Temporal lobe (tissue), 2 donors: Measurements from ENCODE around the gene ABCC1.

- RAMPAGE, long total RNA = no peak
These were observed 275.5 kb downstream of the PARN start for GRCh38 chr16:14354491-14355126.

- RAMPAGE, long total RNA = no peak
These were observed 99.4 kb downstream of the PARN start for GRCh38 chr16:14530661-14531059.

- RAMPAGE, long total RNA = no peak
These were observed 90.9 kb downstream of the PARN start for GRCh38 chr16:14539267-14539466.

- RAMPAGE, long total RNA = no peak
These were observed 884 bp downstream of the PDXDC1 start for GRCh38 chr16:14975571-14976249.

- RAMPAGE, long total RNA = no peak
These were observed 14.0 kb downstream of the PDXDC1 start for GRCh38 chr16:14988853-14989234.

GRCh38 chr16:15501988-15502900 lies 67.9 kb downstream of the BMERB1 start:
- RAMPAGE, long total RNA = no peak

GRCh38 chr16:15507302-15507795 lies 73.0 kb downstream of the BMERB1 start:
- RAMPAGE, long total RNA = no peak

- RAMPAGE, long total RNA = no peak
These were observed 70.2 kb downstream of the MARF1 start for GRCh38 chr16:15572409-15573398.

DNA sequence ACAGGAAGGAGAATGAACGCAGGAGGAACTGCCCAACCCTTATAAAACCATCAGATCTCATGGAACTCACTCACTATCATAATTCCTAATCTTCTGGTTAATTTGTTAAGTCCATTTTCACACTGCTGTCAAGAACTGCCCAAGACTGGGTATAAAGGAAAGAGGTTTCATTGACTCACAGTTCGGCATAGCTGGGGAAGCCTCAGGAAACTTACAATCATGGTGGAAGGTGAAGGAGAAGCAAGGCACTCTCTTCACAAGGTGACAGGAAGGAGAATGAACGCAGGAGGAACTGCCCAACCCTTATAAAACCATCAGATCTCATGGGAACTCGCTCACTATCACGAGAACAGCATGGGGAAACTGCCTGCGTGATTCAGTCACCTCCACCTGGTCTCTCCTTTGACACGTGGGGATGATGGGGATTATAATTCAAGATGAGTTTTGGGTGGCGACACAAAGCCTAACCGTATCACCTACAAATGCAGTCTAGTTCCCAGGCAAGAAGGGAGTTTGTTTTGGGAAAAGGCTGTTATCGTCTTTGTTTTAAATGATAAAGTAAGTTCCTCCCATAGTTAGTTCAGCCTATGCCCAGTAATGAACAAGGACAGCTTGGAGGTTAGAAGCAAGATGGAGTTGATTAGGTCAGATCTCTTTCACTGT lies 68.9 kb downstream of the MARF1 start:
- RAMPAGE, long total RNA = no peak

- RAMPAGE, long total RNA = no peak
These were observed 41.6 kb downstream of the MARF1 start for GRCh38 chr16:15601263-15601900.

GRCh38 chr16:15621600-15621984 lies 21.4 kb downstream of the MARF1 start:
- RAMPAGE, long total RNA = no peak

DNA sequence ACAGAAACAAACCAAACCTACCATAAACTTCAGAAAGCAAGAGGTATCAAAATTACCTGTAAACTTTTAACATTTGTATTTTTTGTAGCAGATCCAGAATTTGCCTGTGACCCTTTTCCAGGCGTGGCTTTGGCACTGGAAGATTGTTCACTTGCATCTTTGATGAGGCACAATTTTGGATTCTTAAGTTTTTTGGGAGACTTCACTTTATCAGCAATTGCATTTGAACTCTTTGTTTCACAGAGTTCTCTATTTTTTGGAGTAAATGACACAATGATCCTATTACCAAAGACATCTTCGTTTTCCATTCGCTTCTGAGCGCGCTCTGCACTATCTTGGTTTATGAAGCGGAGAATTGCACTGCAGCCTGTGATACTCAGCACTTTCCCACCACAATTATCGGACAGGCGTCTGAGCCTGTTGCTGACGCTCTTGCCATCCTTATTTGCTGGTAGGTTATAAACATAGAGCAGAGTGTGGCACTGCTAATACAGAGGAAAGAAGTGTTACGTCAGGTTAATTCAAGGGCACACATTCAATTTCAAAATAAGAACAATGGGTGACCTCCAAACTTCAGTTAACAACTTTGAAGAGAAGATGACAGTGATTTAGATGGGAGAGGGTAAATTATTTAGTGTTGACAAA lies 17.5 kb downstream of the MARF1 start:
- RAMPAGE, long total RNA = no peak

DNA sequence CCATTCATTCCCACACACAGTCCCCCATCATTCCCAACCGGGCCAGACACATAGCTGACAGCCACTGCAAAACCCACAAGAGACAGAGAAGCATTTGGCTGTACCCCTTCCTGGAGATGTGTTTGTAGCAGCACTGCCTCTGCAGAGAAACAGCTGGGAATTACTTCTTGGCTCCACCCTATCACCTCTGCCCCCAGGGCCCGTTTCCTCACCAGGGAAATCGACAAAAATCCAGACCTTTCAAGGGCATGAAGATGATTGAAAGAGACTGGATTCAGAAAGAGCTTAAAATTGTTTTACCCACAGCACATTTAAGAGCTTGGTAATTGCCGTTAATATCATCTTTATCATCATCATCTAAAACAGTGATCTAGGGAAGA lies 46.3 kb downstream of the MYH11 start:
- RAMPAGE, long total RNA = no peak

GRCh38 chr16:15854843-15855283 lies 2.0 kb downstream of the MYH11 start:
- RAMPAGE, long total RNA = no peak

GRCh38 chr16:15899639-15899976 lies 11.2 kb upstream of the CEP20 start:
- RAMPAGE, long total RNA = no peak

DNA sequence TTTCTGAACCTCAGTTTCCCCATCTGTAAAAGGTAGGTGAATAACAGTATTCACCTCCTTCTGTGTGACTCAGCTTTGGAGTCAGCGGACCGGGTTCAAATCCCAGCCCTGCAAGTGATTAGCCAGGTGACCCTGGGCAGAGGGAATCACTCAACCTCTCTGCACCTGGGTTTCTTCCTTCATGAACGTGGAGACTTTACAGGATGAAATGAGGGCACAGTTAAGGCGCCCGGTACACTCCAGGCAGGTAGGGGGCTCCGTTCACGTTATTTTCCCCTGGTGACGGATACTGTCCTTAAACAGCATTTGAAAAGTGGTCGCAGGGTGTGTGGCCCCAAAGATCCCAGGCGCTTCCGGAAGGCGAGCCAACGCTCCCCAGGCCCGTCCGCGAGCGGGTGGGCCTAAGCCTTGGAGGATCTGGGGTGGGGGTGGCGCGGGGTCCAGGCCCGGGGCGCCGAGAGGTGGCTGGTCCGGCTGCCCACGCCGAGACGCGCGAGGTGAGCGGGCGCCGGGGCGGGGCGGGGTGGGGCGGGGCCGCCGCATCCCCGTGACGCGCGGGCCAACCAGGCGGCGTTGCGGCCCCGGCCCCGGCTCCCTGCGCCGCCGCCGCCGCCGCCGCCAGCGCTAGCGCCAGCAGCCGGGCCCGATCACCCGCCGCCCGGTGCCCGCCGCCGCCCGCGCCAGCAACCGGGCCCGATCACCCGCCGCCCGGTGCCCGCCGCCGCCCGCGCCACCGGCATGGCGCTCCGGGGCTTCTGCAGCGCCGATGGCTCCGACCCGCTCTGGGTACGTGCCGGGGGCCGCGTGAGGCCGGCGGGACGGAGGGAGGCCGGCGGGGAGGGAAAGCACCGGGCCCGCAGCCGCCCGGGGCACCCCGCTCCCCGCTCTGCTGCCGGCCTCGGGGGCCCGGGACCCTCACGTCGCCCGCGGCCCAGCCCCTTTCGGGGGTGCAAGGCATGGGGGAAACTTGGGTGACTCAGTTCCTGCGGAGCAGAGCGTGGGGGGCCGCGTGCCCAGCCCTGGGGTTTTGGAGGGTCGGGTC lies at the start of gene ABCC1:
TSS of gene ABCC1 (plus strand) at position 603 of the 1,042 bp plus-strand sequence.
- RAMPAGE, long total RNA = no peak

DNA sequence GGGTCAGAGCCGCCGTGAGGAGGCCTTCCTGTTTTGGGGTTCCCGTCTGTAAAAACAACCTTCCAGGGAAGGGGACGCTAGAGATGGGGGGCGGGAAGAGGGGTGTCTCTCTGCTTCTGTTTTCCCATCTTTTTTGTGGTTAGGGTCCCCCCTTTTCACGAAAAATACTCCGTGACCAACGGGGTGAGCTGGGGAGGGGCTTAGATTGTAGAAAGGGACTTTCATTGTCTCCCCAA lies 558 bp downstream of the ABCC1 start:
- RAMPAGE, long total RNA = no peak

DNA sequence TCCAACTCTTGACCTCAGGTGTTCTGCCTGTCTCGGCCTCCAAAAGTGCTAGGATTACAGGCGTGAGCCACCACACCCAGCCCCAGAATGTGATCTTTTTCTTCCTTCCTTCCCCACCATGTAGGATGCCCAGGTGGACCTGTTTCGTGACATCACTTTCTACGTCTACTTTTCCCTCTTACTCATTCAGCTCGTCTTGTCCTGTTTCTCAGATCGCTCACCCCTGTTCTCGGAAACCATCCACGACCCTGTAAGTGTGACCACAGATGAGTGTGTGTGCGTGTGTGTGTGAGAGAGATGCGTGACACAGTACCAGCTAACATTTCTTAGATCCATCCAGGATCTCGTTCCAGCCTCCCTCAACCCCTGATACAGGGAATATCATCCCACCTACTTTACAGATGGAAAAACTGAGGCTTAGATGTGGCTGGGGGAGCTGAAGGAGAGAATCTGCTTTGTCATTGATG lies 67.0 kb downstream of the ABCC1 start:
- RAMPAGE, long total RNA = no peak

GRCh38 chr16:16021861-16022791 lies 72.7 kb downstream of the ABCC1 start:
- RAMPAGE, long total RNA = no peak

DNA sequence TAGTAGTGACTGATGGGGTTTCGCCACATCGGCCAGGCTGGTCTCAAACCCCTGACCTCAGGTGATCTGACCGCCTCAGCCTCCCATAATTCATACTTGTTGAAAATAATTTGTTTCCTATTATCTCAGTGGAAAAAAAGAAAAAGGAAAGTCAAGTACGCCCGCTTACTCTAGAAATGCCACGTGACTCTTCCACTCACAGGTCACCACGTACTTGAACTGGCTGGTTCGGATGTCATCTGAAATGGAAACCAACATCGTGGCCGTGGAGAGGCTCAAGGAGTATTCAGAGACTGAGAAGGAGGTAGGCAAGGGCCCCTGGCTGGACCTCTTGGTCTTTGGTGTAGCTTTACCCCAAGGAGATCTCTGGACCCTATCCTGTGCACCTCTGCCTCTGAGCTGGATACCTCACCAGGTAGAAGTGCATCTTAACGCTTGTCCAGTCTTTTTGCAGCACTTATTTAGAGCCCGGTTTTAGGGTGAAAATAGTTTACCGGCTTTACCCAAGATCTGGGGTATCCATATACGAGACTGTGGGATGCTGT lies 97.6 kb downstream of the ABCC6 start:
- RAMPAGE, long total RNA = no peak